Psoas muscle (tissue), 2 donors: ENCODE data around the gene GALNT12.

GRCh38 chr9:98046855-98047360, 9.6 kb upstream of the NANS start:
- PRO-cap, 2 experiments, result no peak in any of the 2 experiments

- PRO-cap, 2 experiments, result no peak in any of the 2 experiments
Observed at GRCh38 chr9:98056815-98057443, 397 bp downstream of the NANS start.

DNA sequence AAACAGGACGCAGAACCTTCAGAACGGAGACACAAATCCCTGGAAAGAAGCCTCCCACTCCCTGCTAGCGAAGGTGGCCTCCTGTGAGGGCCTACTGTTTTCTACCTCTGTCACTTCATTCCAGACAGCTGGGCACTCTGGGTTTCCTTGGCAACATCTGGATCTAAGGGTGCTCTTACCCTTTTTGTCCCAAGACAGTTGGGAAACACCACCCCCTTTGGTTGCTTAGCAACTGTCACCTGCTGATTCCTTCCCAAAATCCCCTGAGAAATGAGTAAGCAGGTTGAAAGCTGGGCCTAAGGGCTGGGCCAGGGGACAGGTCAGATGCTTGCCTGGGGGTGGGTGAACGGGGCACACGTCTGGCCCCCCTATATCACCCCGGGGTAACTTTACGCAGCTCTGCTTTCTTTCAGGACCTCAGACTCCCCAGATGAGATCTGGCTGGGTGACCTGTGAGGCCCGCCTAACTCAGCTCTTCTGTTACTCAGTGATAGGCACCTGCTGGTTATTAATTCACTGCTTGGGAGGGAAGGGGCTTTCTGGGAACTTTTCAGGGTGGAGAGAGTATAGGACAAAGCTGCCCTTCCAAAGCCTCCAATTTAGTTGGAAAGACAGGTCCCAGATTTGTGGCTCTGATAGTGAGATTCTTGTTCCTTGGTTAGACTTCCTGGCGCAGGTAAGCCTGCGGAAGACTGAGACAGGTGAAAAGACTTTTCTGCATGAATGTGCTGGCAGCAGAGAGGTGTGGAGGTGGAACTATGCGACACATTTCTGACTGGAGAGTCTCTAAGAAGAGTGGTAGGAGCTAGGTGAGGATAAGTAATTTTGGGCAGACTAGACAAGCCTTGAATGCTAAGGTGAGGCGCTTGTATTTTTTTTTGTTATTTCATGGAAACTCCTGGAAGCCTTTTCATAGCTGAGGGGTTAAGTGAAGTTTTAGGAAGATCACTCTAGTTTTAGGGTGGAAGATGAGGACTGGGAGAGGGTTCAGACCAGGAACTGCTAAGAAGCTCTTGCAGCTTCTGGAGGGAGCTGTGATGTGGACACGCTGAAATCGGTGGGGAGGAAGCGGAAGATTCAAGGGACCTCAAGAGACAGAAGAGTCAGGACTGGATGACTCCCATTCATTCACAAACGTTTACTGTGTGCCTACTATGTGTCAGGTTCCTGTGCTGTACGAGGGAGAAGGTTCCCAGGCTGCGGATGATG, 29.8 kb downstream of the NANS start:
- PRO-cap, 2 experiments, result no peak in any of the 2 experiments

DNA sequence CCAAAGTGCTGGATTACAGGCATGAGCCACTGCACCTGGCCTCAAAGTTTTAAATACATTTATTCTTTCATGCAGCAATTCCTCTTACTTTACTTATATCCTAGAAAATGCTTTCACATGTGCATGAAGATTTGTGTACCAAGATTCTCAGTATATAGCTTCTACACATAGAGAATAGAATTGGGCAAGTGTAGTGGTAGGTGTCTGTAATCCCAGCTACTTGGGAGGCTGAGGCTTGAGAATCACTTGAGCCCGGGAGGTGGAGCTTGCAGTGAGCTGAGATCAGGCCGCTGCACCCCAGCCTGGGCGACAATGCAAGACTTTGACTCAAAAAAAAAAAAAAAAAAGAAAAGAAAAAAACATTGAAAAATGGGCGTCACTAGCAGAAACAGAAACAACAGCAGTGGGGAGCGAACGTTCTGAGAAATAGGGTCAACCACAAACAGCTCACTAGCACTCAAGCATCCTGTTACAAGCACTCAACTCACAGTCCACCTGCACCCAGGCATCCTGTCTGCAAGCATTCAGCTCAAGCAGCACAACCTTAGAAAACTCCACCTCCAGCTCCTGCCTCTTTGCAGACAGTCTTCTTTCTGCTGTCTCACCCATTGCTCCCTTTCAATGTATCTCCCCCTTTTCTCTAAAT, 17.2 kb downstream of the TRIM14 start:
- PRO-cap, 2 experiments, result no peak in any of the 2 experiments

- PRO-cap, 2 experiments, result no peak in any of the 2 experiments
Observed at GRCh38 chr9:98104335-98104570, 14.8 kb downstream of the TRIM14 start.

DNA sequence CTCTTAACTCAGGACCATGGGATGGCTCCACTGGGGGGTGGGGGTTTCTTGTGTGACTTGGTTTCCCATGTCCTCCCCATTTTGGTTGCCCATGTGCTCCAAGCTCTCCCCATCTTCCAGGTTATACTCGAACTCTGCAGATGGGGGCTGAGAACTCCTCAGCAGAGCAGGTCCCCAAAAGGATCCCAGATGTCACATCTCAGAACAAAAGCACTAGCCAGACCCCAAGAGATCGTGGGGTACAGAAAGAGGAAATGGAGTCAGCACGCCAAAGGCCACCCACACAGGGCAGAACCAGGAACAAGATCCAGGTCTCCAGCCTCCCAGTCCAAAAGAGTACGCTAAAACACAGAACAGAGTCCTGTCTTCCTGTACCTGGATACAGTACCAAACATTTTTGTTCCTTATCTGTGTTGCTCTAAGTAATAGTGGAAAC, 15.9 kb downstream of the CORO2A start:
- PRO-cap, 2 experiments, result no peak in any of the 2 experiments

DNA sequence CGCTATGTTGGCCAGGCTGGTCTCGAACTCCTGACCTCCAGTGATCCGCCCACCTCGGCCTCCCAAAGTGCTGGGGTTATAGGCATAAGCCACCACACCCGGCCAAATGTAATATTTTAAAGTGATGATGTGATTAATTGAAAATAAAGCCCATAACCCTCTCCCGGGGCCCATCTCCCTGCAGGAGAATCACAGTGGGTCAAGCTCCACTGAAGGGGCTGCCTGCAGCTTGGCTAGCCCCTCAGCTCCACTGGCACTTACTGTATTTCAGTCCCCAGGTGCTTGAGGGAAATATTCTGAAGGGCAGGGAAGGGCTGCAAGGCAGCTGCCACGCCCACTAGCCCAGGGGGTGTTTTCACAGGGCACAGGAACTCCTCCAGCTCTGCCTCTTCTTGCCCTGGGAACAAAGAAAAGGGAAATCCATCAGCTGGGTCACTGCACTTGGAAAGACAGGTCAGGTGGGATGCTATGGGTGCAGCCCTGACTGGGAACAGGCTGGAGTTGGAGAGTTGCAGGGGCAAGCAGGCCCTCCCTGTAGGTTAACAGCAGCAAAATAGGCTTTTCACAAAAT, 11.6 kb downstream of the TBC1D2 start:
- PRO-cap, 2 experiments, result no peak in any of the 2 experiments

GRCh38 chr9:98508020-98508566, 200.6 kb downstream of the GABBR2 start:
- PRO-cap, 2 experiments, result no peak in any of the 2 experiments

GRCh38 chr9:98555764-98556429, 152.8 kb downstream of the GABBR2 start:
- PRO-cap, 2 experiments, result no peak in any of the 2 experiments

- PRO-cap, 2 experiments, result no peak in any of the 2 experiments
Observed at GRCh38 chr9:98610123-98611325, 98.2 kb downstream of the GABBR2 start.

DNA sequence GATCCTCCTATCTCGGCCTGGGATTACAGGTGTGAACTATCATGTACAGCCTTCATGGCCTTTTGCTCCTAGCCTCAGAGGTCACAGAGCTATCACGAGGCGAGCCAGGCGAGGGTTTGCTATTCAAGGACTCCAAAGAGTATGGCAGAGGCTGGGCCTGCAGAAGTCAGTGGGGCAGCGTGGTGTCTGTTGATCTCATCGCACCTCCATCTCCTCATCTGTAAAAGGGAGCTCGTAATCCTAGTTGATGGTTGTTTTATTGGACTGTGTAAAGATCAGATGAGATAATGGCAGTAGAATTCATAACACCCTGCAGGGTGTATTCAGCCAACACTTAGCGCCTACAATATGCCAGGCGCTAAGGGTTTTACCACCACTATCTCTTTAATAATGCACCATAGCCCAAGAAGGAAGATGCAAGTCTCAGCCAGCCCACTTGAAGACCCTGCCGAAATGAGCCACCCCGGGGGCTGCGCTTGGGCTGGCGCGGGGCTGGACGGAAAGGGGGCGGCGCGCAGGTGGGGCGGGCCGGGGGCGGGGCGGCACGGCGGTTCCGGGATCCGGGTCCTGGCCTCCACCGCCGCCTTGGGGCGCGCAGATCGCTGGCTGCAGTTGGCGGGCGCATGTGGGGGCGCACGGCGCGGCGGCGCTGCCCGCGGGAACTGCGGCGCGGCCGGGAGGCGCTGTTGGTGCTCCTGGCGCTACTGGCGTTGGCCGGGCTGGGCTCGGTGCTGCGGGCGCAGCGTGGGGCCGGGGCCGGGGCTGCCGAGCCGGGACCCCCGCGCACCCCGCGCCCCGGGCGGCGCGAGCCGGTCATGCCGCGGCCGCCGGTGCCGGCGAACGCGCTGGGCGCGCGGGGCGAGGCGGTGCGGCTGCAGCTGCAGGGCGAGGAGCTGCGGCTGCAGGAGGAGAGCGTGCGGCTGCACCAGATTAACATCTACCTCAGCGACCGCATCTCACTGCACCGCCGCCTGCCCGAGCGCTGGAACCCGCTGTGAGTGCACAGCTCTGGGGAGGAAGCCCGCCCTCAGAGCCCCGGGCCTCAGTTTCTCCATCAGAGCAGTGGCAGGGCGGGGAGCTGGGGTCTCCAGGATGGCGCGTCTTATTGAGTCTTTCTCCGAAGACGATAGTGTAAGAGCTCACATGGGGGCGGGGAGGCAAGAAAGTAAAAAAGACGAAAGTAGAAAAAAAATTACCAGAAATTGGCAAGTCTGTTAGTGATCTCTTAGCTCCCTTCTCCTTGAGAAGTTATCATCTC, at the start of gene GALNT12:
Gene GALNT12, plus strand, starts transcription at position 595 of the 1,258 bp plus-strand sequence.
- PRO-cap, 2 experiments, result peak in 1 of 2 experiments; most common plus-strand start position 597 of the sequence (in 1)

- PRO-cap, 2 experiments, result no peak in any of the 2 experiments
Observed at GRCh38 chr9:99073982-99075006, 30.6 kb upstream of the TGFBR1 start.

GRCh38 chr9:99092832-99093442, 12.0 kb upstream of the TGFBR1 start:
- PRO-cap, 2 experiments, result no peak in any of the 2 experiments

DNA sequence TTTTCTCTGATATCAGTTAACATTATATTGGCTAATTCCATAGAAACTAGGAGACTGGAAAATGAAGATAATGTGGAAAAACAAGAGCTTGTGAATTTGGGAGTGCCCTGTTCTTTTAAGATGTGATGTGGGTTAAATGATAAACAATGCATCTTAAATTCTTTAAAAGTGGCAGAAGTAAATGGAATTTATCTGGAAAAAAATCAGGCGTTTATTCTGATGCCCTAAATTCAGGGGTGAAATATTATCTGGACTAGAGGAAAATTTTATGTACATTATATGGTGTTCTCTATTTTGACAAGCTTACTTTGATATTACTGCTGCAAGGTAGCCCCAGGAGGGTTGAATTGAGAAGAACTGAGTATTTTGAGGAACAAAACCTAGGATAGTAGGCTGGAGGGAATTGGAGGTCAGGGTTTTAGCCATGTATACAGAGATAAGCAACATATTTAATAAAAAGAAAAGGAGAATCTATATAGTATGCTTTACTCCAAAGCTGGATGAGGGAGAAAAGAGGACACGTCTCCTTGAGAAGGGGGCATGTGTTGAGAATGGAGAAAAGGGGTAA, 16.1 kb downstream of the TGFBR1 start:
- PRO-cap, 2 experiments, result no peak in any of the 2 experiments

DNA sequence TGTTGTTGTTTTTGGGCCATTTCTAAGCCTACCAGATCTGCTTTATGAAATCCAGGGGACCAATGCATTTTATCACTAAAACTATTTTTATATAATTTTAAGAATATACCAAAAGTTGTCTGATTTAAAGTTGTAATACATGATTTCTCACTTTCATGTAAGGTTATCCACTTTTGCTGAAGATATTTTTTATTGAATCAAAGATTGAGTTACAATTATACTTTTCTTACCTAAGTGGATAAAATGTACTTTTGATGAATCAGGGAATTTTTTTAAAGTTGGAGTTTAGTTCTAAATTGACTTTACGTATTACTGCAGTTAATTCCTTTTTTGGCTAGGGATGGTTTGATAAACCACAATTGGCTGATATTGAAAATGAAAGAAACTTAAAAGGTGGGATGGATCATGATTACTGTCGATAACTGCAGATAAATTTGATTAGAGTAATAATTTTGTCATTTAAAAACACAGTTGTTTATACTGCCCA, 46.5 kb downstream of the TGFBR1 start:
- PRO-cap, 2 experiments, result no peak in any of the 2 experiments

GRCh38 chr9:99360048-99360530, 138.0 kb downstream of the SEC61B start:
- PRO-cap, 2 experiments, result peak in 1 of 2 experiments; most common minus-strand start chr9:99360115 (in 1)

DNA sequence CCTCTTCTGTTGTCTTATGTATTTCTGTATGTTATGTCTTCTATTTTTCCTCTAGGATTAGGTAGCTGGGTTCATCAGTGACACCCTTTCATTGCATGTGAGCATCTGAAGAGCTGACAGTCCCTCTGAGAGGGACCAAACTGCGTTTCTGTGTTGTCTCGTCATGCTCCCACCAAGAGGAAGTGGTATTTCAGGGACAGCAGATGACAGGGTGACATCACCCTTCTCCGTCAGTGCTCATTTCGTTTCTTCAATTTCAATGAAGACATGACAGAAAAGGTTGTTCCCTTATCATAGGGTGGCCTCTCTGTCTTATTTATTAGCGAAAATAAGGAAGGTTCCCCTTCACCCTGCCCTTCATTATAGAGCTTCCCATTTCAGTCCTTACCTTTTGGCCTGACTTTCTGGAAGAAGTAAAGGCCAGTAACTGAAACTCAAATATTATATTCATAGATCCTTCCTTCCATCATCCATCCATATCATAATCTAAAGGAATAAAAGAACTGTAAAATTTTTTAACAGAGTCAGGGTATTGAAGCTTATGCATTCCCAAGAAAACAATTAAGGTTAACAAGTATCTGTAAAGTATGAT, 225.8 kb upstream of the NR4A3 start:
- PRO-cap, 2 experiments, result no peak in any of the 2 experiments

- PRO-cap, 2 experiments, result no peak in any of the 2 experiments
Observed at GRCh38 chr9:99836047-99836880, 14.6 kb downstream of the NR4A3 start.

- PRO-cap, 2 experiments, result no peak in any of the 2 experiments
Observed at GRCh38 chr9:99998420-99999390, 92.3 kb downstream of the STX17 start.

GRCh38 chr9:100009648-100010259, 89.0 kb downstream of the ERP44 start:
- PRO-cap, 2 experiments, result no peak in any of the 2 experiments